Hematopoietic multipotent progenitor cell (in vitro differentiated cells): ENCODE measurements around a stretch of chr17.

GRCh38 chr17:64772930-64773287 is 110.8 kb upstream of the SMURF2 start:
- CAGE, long polyA plus RNA, result no peak

DNA sequence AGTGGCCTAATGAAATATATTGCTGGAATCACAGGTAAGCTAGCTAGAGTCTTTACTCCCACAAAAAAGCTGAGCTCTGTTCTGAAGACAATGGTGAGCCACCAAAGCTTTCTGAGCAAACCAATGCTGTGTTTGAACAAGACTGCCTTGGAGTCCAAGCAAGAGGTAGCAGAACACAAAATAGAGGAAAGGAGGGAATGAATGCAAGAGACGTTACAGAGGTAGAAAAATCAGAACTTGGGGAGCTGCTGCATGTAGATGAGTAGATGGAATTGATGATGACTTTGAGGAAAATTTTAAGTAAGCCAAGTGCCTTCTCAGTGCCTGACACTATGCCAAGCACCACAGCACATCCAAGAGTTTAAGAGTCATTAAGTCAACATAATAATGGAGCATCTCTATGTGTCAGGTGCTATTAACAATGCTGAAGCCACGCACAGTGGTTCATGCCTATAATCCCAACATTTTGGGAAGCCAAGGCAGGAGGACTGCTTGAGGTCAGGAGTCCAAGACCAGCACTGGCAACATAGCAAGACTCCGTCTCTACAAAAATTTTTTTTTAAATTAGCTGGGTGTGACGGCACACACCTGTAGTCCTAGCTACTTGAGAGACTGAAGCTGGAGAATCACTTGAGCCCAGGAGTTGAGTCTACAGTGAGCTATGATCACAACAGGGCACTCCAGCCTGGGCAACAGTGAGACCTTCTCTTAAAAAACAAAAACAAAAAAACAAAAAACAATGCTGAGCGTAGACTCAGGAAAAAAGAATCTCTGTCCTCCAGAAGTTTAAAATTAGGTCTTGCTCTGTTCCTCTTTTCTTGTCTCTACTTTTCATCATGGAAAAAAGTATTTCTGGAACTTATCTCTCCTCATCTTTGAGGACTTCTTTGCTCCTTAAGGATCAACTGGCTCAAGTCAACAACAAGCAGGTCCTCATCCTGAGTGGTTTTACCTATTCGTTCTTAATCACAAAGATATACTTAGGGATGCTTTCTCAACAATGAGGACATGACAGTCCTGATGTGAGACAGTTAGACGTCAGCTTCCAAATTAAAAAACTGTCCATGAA is 6.2 kb downstream of the GNA13 start:
- CAGE, long polyA plus RNA, result no peak

DNA sequence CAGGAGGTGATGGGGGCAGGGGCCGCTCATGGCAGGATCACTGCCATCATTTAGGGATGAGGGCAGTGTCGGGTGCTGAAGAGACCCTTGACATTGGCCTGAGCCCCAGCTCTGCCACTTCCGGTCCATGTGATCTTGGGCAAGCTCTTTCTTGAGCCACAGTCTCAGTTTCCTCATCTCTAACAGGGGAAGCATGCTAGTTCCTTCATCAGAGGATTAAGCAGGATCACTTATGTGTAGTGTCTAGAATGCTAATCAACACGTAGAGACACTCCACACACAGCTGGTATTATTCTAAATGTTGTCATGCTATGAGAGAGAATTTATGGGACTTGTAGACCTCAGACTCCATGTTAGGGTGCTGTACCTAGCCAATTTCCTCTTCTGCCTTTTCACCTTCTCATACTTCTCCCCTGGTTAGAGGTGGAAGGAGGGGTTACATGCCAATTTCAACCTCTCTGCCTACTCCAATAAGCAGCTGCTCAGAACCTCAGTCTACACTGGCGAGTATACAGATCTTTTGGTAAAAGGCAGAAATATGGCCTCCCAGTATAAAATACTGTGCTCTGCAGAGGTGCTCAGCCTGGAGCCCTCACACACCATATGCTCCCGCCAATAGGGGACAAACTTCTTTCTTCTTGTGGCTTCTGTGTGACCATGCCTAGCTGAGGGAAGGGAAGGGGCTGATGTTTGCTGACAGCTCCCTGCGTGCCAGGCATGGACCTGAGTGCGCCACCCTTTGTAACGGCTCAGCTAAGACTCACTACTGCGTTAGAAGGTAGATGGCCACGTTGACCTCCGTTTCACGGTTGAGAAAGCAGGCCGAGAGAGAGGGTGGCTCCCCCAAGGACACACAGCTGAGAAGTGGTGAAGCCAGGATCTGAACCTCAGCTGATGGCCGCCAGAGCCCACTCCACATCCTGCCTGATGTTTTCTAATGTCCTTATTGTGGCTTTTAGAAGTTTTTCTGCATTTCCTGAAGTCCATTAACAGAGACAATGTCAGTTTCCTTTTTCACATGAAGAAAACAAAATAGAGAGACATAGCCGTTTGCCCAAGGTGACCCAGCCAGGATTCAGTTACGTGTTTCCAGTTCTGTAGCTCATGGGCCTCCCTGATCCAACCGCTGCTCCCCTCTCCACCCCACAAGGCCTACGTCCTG is 44.8 kb downstream of the RGS9 start:
- CAGE, long polyA plus RNA, result no peak

- CAGE, long polyA plus RNA, result no peak
Observed at GRCh38 chr17:65360958-65361350, 200.5 kb downstream of the AXIN2 start.

- CAGE, long polyA plus RNA, result no peak
Observed at GRCh38 chr17:65712406-65712876, 151.0 kb upstream of the AXIN2 start.

DNA sequence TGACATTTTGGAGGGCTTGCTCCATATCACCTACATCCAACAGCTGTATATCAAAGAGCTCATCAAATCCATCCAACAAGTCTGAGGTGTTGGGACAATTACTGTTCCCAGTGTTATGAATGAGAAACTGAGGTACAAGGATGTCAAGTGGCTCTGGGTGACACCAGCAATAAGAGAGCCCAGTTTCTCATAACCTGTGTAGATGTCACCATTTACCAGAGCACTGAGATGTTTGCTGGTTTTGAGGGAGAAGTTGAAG is 100.0 kb downstream of the PRKCA start:
- CAGE, long polyA plus RNA, result no peak

DNA sequence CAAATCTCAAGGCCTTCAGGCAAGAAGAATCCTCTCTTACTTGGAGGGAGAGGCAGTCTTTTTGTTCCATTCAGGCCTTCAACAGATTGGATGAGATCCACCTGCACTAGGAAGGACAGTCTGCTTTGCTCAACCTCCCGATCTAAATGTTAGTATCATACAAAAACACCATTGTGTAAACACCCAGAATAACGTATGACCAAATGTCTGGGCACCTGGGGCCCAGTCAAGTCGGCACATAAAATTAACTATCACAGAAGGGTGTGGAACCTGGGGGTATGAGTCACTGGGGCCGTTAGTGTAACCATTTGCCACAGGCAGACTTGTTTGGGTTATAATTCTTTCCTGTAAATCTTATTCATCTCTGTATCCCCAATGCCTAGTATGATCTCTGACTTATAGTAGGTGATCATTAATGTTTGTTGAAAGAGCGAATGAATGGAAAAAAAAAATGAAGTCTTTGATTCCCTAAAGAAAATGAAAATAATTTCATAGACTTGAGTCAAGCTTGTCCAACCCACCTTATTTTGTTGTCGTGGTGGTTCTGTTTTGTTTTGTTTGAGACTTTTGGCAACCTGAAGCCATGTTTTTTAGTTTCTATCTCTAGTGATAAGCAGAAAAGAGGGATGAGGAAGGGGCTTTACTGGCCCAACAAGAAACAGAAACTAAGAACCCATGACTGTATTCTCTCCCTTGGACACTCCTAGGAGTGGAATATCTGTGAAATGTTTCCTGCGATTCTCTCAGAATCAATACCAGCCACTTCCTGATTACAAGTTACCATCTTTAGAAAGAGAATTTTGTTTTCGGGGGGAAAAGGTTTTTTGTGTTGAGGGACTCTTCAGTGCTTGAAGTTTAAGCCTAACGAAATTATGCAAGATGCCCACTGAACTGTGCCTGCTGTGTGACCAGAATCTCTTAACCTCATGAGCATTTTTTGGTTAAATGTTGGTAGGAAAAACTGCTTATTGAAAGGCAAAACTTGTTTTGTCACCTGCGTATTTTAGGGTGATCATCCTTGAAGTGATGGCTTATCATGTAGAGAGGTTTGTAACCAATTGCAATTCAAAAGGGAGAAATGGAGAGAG is 207.4 kb downstream of the PRKCA start:
- CAGE, long polyA plus RNA, result no peak

- CAGE, long polyA plus RNA, result no peak
Observed at GRCh38 chr17:66548067-66548562, 245.7 kb downstream of the PRKCA start.

GRCh38 chr17:66610147-66610868 is 224.6 kb upstream of the CACNG5 start:
- CAGE, long polyA plus RNA, result no peak

- CAGE, long polyA plus RNA, result no peak
Observed at GRCh38 chr17:66965958-66966719, 1.6 kb downstream of the CACNG4 start.

GRCh38 chr17:67244126-67245036 is 615 bp downstream of the HELZ start:
- CAGE, long polyA plus RNA, result no peak

- CAGE, long polyA plus RNA, result no peak
Observed at GRCh38 chr17:67246505-67247561, 1.8 kb upstream of the HELZ start.

- CAGE, long polyA plus RNA, result no peak
Observed at GRCh38 chr17:67357073-67357740, 9.2 kb downstream of the PSMD12 start.

GRCh38 chr17:67469183-67469931 is 92.3 kb downstream of the PITPNC1 start:
- CAGE, long polyA plus RNA, result no peak

DNA sequence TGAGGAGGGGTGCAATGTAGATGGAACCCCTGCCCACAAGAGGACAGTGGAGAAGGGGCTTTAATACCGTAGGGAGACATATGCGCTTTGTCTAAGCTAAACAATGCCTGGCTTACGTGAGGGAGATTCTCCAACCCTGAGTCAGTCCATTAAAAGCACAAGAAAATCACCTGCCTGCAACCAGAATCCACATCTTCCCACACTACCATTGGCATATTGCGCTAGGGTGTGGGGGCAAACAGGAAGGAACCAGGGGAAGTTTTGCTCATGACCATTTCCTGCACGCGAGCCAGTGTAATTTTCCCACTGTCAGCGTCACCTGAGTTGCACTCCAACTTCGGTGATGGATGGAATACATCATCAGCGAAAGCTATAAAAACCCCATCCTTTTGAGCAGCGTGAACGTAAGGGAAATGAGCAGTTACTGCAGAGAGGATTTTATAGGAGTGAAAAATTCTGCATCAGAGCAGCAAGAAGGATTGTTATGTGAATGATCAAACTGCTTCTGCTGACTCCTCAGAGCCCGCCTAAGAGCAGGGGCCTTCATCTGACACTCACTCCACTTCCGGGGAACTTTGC is 167.9 kb upstream of the NOL11 start:
- CAGE, long polyA plus RNA, result no peak

- CAGE, long polyA plus RNA, result no peak
Observed at GRCh38 chr17:67718075-67718705, 454 bp downstream of the NOL11 start.

DNA sequence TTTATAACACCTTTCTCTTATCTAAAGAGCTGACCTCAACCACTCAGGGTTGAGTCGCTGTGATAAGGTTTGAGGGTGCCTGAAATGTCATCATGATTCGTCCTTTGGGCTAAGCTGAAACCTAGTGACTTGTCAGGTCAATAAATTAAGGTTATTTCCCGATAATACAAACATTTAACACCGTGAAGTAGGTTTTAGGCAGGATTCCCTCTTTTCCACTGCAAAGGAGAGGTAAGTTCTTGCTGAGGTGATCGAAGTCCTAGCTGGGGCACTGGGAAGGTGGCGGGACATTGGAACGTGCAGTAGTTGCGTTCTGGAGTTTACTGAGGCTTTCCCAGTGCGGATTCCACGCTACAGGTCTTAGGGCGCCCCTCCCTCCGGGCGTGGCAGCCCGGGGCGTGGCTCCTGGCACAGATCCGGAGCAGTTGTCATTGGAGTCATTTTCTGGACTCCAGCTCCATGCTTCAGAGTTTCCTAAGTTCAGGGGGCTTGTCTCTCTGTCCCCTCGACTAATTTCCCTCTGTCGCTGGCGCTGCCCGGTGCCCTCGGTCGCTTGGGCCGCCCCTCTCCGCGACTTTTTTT is 725 bp upstream of the BPTF start:
- CAGE, long polyA plus RNA, result no peak

DNA sequence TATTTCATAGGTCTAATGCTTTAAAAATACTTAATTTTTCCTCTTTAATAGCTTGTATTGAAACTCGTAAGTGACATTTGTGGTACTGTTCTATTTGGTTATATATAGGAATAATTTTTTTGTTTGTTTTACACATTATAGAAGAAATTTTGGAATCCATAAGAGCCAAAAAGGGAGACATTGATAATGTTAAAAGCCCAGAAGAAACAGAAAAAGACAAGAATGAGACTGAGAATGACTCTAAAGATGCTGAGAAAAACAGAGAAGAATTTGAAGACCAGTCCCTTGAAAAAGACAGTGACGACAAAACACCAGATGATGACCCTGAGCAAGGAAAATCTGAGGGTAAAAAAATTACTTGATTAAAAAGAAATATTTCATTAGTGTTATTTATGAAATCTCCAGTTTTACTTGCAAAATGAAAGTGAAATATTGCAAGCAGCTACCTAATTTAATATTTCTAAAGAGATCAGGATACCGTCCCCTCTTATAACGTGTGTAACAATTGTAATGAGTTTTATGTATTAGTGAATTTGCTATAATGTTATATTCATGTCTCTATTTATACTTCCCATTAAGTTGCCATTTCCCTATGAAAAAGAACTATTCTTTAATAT is 49.5 kb downstream of the BPTF start:
- CAGE, long polyA plus RNA, result no peak

DNA sequence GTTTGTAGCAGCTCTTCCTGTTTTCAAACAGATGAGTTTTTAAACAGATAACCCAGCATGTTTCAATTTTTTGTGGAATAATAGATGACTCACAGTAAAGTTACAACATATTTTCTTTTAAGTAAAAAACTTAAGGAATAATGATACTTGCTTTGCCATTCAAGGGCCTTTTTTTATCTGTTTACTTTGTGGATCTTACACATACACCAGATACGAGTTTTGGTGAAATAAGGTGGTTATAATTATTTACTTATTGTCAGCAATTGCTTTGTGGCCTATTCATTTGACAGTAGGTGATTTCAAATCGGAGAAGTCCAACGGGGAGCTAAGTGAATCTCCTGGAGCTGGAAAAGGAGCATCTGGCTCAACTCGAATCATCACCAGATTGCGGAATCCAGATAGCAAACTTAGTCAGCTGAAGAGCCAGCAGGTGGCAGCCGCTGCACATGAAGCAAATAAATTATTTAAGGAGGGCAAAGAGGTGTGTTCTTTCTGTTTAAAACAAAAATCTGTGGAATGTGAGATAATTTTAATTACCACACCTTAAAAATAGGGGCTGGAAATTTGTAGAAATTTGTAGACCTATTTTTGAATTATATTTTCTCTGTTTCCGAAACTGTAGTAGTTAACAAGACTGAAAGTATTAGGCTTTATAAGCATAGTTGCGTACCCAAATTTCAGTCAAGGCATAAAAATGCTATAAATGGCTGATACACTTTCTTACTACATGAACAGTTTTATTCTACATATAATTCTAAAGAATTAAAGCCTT is 66.4 kb downstream of the BPTF start:
- CAGE, long polyA plus RNA, result no peak

DNA sequence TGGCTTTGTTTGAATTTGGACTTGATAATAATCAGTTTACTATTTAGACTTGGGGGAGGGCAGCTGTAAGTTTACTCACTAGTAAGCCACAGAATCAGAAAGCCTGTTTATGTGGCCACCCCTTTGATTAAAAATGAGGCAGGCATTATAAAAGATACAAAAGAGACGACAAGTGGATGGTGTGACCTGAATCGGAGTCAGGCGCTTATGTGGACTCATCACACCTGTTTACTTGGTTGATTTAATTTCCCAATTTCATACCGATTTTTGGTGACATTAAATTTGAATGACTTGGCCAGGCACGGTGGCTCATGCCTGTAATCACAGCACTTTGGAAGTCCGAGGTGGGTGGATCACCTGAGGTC is 9.0 kb downstream of the KPNA2 start:
- CAGE, long polyA plus RNA, result no peak